ENCODE results near the genes MRPL36 and TENT4A.

DNA sequence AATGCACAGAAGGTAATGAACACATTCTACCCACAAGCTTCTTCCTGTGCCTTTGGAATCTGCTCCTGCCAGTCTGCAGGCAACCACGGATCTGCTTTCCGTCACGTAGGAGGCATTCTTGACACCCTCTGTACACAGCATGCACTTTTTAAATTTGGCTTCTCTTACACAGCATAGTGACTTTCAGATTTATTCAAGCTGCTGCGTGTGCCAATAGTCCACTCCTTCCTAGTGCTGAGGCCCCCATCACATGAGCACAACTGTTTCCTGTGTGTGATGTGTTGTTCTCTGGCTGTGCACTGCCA is 44.9 kb upstream of the LPCAT1 start:
- PRO-cap, 2 experiments: no peak in any of the 2 experiments

GRCh38 chr5:1666982-1668037 is 132.3 kb downstream of the MRPL36 start:
- PRO-cap, 2 experiments: peak in 1 of 2 experiments; most common minus-strand start chr5:1667458 (in 1)

GRCh38 chr5:1781653-1781916 is 18.1 kb downstream of the MRPL36 start:
- PRO-cap, 2 experiments: no peak in any of the 2 experiments

GRCh38 chr5:1799725-1800126 is at the start of gene MRPL36:
TSS of gene MRPL36 (minus strand) at chr5:1799837.
- PRO-cap, 2 experiments: peak in 2 of 2 experiments; most common plus-strand start chr5:1799981 (in 2); most common minus-strand start chr5:1799832 (in 1)

GRCh38 chr5:1813778-1814306 is 12.6 kb downstream of the NDUFS6 start:
- PRO-cap, 2 experiments: no peak in any of the 2 experiments

GRCh38 chr5:1930453-1931699 is 48.2 kb upstream of the IRX4 start:
- PRO-cap, 2 experiments: peak in 2 of 2 experiments; most common plus-strand start chr5:1931223 (in 2); most common minus-strand start chr5:1931035 (in 1)

GRCh38 chr5:2038499-2038943 is 155.8 kb upstream of the IRX4 start:
- PRO-cap, 2 experiments: peak in 1 of 2 experiments; most common minus-strand start chr5:2038681 (in 1)

DNA sequence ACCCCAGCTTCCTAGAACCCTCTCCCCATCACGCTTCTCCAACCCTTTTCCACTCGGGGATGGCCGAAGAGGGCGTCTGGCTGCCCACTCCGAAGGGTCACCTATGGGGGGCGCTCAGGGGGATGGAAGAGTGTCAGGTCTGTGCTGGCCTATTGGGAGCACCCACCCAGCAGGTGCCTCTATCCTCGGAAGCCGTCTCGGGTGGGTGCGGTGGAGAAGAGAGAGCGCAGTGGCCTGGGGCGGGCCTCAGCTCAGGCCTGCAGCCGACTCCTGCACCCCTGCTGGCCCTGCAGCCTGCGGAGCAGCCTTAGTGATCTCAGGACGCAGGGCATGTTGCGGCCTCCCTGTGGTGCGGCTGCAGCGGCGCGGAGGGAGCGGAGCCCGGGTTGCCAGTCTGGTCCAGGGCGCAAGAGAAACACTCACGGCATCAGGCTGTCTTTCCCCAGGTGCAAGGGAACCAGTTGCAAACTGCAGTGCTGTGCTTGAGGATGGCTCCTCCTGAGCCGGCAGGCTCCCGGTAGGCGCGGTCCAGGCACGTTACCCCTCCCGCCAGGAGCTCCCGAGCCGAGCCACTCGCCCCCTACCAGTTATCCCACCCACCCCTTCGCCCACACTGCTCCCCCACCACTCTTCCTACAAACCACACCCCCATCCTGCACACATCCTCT is 1.5 kb upstream of the IRX2 start:
- PRO-cap, 2 experiments: no peak in any of the 2 experiments

- PRO-cap, 2 experiments: peak in 1 of 2 experiments; most common plus-strand start chr5:2756344 (in 1); most common minus-strand start chr5:2756250 (in 1)
Measured at GRCh38 chr5:2756171-2757369, 5.1 kb upstream of the IRX2 start.

DNA sequence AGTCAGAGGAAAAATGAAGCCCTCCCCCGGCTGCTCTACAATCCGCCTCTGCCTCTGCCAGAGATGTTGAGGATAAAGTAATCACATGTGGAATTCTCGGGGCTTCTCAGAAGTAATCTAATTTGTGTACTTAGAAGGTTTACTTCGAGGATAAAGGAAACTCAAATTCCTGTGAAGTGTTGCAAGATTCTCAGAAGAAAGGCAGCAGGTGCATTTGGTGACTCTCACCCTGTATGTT is 726.1 kb upstream of the ADAMTS16 start:
- PRO-cap, 2 experiments: peak in 2 of 2 experiments; most common minus-strand start position 101 of the sequence (in 2)

- PRO-cap, 2 experiments: no peak in any of the 2 experiments
Measured at GRCh38 chr5:5139341-5139976, 671 bp upstream of the ADAMTS16 start.

DNA sequence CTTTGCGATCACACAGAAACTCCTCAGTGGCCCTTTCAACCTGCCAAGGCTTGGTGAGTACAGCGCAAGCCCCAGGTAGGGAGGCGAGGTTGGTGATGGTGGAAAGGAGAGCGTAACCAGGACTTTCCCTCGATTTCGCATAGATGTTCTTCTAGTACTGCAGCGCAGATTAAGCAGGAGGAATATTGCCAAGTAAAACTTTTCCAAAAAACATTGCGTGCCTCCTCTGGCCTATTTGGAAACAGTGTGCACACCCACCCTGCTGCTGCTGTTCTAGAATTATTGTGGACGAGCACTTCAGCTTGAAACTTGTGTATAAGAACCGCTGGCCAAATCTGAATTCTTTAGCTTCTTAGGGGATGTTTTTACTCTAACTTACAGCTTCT is 6.3 kb downstream of the ADAMTS16 start:
- PRO-cap, 2 experiments: no peak in any of the 2 experiments

- PRO-cap, 2 experiments: no peak in any of the 2 experiments
Measured at GRCh38 chr5:5392911-5393201, 29.6 kb upstream of the ICE1 start.

- PRO-cap, 2 experiments: no peak in any of the 2 experiments
Measured at GRCh38 chr5:6378879-6379231, 508 bp upstream of the MED10 start.

DNA sequence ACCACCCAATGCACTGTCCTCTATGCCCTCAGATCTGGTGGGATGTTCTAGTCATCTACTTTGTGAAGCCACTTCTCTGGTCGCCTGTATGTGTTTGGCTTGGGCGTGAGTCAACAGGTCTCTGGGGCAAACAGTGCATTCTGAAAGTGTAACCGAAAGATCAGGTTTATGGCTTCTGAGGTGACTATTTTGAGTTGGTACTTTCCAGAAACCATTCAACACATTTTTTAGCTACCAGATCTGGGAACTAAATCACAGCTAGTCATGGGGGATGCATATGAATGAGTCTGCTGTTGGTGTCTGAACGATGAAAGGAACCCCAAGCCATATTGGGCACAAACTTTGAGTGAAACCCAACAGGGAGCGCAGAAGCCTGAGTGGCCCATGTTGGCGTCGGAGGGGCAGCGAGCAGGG is 35.2 kb downstream of the UBE2QL1 start:
- PRO-cap, 2 experiments: no peak in any of the 2 experiments

DNA sequence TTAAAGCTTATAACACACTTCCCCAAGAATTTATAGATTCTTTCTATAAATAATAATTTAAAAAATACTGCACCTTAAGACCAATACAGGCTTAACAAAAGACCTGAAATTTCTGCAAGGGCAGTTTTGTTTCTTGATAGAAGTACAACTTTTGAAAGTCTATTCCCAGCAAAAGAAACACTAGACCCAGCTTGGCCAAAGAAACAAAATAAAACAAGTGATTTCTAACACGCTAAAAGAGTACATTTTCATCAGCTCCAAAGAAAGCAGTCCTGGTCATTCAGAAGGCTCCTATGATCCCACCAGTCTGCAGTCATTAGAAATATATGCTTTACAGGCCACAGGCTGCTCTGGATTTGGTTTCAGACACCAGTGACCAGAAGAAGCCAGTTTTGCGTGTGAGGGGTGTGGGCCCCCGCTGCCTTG is 33.3 kb downstream of the NSUN2 start:
- PRO-cap, 2 experiments: no peak in any of the 2 experiments

- PRO-cap, 2 experiments: peak in 2 of 2 experiments; most common plus-strand start chr5:6713491 (in 2); most common minus-strand start chr5:6713169 (in 2)
Measured at GRCh38 chr5:6713123-6713788, at the start of gene TENT4A. TSS of gene TENT4A (plus strand) at chr5:6713432.

GRCh38 chr5:6755355-6756004 is 42.2 kb downstream of the TENT4A start:
- PRO-cap, 2 experiments: no peak in any of the 2 experiments

GRCh38 chr5:6759293-6759916 is 46.2 kb downstream of the TENT4A start:
- PRO-cap, 2 experiments: no peak in any of the 2 experiments

GRCh38 chr5:6772847-6774050 is 60.0 kb downstream of the TENT4A start:
- PRO-cap, 2 experiments: no peak in any of the 2 experiments